ENCODE measurements around a stretch of chr18.

DNA sequence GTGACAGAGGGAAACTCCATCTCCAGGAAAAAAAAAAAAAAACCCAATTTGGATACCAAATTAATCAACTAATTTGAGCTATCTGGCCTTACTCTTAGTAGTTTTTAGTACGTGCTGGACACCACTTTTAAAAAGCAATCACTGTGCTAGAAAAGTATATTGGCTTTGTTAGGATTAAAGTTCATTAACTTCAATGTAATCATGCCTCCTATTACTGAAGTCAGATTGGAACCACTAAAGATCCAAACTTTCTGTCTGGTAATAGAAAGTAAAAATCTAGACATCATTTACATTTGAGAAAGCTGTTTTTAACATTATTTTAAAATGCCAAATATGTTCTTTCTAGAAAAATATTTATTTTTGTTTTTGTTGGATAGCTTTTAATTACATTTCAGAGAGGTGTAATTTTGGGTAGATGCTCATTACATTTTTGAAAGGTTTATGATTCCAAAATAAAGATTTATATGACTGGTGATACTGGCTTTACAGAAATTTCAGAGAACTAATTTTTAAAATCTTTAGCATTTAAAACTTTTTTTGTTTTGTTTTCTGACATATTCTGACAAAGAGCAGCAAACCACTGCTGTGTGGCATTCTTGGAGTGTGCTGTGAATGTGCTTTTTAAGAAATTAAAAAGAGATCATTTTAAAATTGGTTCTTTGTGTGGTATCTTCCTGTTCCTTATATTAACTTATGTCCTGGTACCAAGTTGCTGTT is 20.7 kb upstream of the RMC1 start:
- RRBS: no CpG with 5 or more reads among the region's 1 CpG

GRCh38 chr18:23502588-23502793 is 820 bp upstream of the RMC1 start:
- RRBS: 33% methylated on average over 2 of the region's 3 CpGs

- RRBS: no CpG with 5 or more reads among the region's 6 CpGs
These were observed 29.8 kb downstream of the RMC1 start for GRCh38 chr18:23532894-23533735.

- RRBS: no CpG with 5 or more reads among the region's 9 CpGs
These were observed 136.9 kb downstream of the LAMA3 start for GRCh38 chr18:23825978-23826699.

- RRBS: no CpG with 5 or more reads among the region's 1 CpG
These were observed 148.3 kb downstream of the LAMA3 start for GRCh38 chr18:23837510-23838025.

GRCh38 chr18:23872411-23873305 is 141.9 kb upstream of the TTC39C start:
- RRBS: 53% methylated on average over 6 of the region's 25 CpGs

DNA sequence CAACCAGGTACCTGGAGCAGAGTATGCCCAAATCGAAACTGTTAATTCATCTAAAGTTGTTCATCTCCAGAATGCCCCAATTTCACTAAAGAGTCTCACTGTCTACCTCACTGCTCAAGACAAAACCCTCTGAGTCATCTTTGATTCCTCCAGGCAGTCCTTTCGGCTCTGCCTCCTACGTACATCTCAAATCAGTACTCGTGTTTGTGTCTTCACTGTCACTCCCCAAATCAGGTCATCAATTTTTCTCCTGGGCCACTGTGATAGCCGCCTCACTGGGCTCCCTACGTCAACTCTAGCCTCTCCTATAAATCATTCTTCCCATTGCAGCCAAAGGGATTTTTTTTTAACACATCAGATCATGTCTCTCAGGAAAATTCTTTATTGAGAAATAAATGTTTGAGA is 42.1 kb upstream of the TTC39C start:
- RRBS: no CpG with 5 or more reads among the region's 6 CpGs

DNA sequence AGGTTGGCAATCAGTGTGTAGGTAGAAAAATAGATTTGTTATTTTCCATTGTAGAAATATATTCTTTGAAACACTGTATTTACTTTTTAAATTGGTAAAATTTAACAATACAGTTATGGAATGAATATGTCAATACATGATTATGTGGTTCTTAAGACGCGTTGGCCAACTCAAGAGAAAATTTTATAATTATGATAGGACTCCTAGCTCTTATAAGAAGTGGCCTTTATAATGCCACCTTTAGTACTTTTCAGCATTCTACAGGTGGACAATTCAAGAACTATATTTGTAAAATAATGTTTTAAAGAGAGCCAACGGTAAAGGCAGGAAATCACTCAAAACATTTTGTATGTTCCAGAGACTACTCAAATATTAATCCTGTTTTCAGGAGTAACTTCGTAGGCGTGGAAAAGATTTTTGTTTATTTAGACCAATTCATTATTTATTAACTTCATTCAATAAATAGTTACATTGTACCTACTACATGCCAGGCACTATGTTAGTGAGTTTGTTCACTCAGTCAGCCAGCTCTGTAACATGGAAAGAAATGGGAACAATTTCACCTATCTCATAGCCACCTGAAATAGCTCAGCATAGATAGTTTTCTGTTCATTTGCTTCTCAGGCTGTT is 34.4 kb downstream of the TTC39C start:
- RRBS: no CpG with 5 or more reads among the region's 5 CpGs

DNA sequence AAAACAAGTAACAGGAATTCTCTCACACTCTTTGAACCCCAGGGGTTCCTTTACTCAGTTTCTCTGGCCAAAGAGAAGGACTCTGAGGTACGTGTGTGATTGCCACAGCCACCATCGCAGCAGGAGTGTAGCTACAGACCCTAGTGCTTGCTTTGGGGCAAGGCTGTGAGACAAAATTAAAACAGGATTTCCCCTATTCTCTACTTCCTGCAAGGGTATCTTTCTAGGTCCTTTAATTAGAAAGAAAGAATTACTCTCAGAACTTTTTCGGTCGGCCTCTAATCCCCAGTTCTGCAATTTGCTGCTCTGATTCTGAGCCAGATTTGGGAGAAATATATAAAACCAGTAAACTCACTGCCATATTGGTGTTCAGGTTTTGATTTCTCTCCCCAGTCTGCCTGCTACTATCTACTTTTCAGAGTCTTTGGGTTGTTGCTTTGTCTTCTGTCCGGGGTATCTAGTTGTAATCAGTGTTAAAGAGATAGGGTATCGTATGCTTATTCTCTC is 38.2 kb downstream of the CABYR start:
- RRBS: no CpG with 5 or more reads among the region's 6 CpGs

- RRBS: no CpG with 5 or more reads among the region's 3 CpGs
These were observed 437.6 kb downstream of the ZNF521 start for GRCh38 chr18:24914346-24914831.

GRCh38 chr18:25282117-25282814 is 69.7 kb downstream of the ZNF521 start:
- RRBS: 94% methylated on average over 1 of the region's 8 CpGs

DNA sequence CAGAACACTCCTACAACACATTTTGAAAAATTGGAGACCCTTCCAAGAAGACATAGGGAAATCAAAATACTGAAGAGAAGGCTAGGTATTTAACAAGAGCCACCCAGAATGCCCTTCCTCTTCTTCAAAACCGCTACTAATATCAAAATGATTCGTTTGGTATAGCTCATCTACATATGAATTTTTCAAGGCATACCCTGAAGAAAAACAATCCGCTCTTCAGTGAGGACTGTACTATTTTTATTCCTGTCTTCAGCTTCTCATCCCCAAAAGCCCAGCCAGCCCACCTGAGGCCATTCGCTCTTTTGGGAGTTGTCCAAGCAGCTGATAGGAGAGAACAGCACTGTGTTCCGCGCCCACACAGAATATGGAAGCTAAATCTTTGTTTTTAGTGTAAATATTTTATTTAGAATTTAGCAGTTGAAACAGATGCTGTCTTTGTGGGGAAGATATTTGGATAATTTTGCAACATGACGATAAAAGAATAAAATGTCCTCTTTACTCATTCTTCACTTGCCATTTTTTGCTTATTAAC is 3.6 kb downstream of the ZNF521 start:
- RRBS: no CpG with 5 or more reads among the region's 7 CpGs

DNA sequence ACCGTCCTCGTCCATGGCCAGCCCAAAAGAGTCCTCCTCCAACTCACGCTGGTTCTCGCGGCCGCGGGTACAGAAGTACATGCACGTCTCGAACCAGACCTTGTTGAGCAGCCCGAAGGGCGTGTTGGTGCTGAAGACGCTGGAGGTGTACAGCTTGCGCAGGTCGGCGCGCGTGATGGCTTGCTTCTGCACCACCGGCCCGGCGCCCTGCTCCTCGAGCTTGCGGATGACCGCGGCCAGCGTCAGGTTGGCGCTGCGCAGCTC is 910 bp downstream of the KCTD1 start:
- RRBS: no CpG with 5 or more reads among the region's 27 CpGs

DNA sequence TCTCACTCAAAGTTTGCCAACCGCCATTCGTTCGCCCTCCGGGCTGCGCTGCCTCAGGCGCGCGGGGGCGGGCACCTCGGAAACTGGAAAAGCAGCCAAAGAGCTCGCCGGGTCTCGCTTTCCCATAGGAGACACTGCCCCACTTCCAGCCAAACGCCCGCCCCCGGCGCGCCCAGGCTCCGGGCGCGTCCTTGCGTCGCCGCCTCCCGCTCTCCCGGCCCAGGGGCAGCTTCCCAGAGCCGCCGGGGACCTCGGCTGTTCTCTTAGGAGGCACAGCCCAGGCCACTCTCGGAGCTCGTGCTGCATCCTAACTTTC is 1.3 kb upstream of the KCTD1 start:
- RRBS: 2% methylated on average over 24 of the region's 31 CpGs

- RRBS: 14% methylated on average over 2 of the region's 6 CpGs
These were observed 153.7 kb upstream of the KCTD1 start for GRCh38 chr18:26702023-26702472.

DNA sequence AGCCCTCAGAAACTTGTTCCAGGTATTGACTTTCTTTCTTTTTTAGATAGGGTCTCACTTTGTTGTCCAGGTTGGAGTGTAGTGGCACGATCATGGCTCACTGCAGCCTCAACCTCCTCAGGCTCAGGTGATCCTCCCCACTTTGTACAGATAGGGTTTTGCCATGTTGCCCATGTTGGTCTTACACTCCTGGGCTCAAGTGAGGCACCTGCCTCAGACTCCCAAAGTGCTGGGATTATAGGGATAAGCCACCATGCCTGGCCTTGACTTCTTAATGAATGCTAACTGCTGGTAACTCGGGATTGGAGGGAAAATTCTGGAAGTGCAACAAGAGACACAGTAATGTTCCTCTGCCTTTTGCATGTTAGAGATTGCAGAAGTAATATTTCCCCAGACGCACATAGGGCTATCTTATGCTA is 128.8 kb downstream of the AQP4 start:
- RRBS: no CpG with 5 or more reads among the region's 3 CpGs

DNA sequence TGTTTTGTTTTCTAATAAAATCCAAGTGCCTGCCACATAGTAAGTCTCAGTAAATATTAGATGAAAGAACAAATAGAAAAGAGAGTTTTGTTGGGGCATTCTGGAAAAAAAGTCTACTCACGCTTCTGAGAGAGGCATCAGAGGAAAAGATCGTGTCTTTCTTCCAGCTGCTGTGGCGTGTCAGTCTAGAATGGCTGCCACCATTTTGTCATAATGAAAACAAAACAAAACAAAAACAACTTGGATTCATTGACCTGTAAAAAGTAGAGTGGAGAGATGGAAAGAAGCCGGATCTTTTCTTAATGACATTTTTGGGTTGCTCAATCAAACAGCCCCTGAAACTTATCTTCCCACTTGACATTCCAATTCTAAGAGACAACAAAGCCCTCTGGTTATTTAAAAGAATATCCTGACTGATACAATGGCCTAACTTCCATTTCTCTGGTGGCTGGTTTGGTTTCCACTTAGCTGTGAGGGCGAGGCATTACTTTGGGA is 123.9 kb downstream of the AQP4 start:
- RRBS: no CpG with 5 or more reads among the region's 5 CpGs

GRCh38 chr18:28175983-28176478 is 899 bp downstream of the CDH2 start:
- RRBS: 3% methylated on average over 15 of the region's 32 CpGs

DNA sequence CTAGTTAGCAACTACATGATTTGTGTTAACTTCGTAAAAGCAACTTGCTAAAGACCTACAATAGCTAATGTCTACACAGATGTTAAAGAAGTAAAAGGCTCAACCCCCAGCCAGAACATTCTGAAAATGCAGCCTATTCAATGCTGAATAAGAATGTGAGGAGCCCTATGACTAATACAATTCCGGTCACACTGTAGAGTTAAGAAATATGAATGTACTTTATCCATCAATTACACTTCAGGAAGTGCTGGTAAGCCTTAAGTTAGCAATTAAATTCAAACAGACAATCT is 591.0 kb upstream of the CDH2 start:
- RRBS: no CpG with 5 or more reads among the region's 2 CpGs

- RRBS: no CpG with 5 or more reads among the region's 5 CpGs
These were observed 50.3 kb downstream of the DSC3 start for GRCh38 chr18:30992148-30992804.